ENCODE results near the gene ATXN7.

- RRBS = no CpG with 5 or more reads among the region's 9 CpGs
Observed at GRCh38 chr3:58668274-58668735, 1.7 kb upstream of the FAM3D start.

- RRBS = no CpG with 5 or more reads among the region's 3 CpGs
Observed at GRCh38 chr3:58785106-58785422, 118.5 kb upstream of the FAM3D start.

GRCh38 chr3:59017160-59017761 is 32.6 kb downstream of the CFAP20DC start:
- RRBS = no CpG with 5 or more reads among the region's 5 CpGs

GRCh38 chr3:59385227-59385442 is 335.3 kb upstream of the CFAP20DC start:
- RRBS = no CpG with 5 or more reads among the region's 9 CpGs

- RRBS = no CpG with 5 or more reads among the region's 4 CpGs
Observed at GRCh38 chr3:59551598-59552165, 501.9 kb upstream of the CFAP20DC start.

DNA sequence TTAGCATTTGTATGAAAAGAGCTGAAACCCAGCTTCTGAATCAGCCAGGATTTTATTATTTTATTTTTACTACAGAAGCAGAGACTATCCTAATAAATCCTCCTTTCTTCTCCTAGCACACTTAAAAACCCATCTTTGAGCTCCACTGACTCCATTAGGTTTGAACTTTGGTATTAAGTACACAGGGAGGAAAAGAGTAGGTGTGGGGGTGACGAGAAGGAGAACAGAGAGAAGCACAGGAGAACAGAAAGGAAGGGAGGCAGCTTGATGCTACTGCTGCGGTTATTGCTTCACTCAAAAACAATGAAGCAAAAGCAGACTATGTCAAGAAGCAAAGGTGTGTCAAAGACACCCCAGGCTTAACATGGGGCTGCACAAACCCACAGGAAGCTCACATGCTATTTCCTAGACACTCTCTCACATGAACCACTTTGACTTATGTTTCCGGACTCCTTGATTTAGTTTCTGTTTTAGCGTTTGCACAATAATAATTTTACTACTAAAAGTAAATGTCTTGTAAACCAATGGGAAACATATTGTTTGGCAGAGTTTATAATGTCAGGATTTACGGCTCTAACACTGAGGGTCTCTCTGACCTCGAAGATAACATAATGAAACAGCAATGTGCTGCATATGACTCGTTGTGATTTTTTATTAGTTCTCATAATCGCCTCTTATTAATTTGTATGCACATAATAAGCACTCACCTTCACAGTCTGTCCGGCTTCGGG is 961.0 kb upstream of the CFAP20DC start:
- RRBS = no CpG with 5 or more reads among the region's 10 CpGs

GRCh38 chr3:60575687-60576935 is 675.1 kb downstream of the FHIT start:
- RRBS = no CpG with 5 or more reads among the region's 16 CpGs

GRCh38 chr3:61701564-61701994 is 140.2 kb downstream of the PTPRG start:
- RRBS = no CpG with 5 or more reads among the region's 4 CpGs

- RRBS = no CpG with 5 or more reads among the region's 6 CpGs
Observed at GRCh38 chr3:61715202-61715966, 154.0 kb downstream of the PTPRG start.

DNA sequence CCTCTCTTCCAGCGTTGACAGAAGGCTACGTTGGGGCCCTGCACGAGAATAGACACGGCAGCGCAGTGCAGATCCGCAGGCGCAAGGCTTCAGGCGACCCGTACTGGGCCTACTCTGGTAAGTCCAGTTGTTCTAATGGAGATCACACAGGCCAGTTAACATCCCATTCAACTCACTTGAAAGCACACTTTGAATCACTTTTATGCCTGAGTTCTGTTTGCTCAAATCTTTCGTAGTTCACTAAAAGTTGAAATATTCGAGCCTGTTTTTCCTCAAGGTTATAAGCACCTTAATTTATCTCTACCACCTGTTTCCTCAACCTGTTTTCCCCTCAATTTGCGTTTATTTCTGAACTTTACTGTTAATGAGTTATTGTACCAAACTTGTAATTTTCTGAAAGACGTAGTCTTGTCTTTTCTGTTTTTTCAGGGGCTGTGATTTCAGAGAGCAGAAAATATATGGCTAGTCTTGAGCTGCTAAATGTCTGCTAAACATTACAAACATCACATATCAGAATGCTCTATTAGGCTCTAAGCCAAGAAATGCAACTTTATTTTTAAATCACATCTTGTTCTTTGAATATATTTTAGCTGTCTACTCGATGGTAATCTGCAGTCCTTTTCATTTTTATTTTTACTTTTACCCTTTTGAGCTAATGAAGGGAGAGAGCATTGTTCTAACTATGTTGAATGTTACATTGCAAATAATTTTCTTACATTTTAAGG is 187.7 kb downstream of the PTPRG start:
- RRBS = no CpG with 5 or more reads among the region's 14 CpGs

DNA sequence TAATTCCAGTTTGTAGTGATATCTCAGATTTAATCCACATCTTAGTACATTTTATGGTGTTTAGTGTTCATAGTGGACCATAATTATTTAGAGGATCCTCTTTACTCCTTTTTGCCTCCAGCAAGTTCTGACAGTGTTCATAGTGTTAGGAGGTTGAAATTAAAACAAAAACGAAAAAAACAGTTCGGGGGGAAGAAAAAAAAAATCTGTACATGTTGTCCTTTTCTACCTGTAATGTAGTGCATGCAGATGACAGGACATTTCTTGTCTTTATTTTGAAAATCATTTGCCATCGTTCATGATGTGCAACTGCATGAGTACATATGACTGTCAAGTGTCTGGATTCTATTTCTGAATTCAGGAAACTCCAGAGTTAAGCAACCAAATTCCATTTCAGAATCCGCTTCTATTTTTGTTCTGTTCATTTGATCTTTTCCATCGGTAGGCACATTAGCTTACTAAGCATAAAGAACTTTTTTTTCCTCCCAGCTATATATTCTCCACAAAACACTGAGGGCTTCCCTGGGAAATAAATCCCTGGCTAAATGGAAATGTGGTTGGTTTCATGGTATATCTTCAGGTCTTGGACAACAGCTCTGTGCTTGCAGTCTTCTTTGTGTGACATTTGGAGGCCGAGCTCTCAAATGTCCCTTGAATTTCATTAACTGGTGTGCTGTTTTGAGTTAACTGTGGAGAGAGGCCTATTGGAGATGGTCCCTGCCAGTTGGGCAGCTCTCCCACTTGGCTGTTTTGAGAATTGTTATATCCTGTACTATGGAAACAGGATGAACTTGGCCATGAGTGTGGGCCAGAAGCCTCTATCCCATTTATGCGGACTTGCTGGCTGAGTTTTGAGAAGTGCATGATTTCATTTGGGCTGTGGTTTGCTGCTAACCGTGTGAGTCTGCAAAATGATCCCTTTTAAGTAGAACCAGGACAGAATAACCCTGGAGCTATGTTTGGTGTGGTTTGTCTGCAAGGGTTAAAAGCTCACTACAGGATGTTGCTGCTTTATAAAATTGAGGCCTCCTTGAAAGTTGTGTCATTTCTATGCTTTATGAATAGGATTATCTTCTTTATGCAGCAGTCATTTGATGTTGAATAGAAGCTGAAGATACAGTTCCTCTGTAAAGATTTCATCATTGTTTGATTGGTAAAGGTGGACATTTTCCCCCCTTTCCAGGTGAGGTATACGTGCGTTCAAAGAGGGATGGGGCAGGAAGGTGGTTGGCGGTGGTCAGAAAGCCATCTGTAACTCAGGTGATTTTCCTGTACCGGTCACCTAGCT is 365.8 kb downstream of the PTPRG start:
- RRBS = no CpG with 5 or more reads among the region's 12 CpGs

DNA sequence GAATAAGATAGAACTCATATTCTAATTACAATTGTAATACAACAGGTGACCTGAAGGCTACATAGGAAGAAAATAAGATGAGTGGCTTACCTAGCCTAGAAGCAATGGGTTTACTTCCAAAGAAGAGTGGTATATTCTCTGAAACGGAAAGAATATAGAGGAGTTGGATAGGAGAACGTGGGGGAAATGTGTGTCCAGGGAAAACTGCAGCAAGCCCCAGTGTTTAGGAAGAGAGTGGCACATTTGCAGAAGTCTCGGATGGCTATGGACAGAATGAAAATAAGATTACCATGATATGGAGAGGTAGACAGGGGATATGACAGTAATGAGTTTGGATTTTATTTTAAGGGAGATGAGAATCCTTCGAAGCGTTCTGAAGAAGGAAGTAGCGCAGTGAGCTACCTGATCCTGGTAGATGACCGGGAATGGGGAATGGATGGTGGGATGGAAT is 287.6 kb upstream of the C3orf14 start:
- RRBS = no CpG with 5 or more reads among the region's 7 CpGs

- RRBS = no CpG with 5 or more reads among the region's 4 CpGs
Observed at GRCh38 chr3:62134293-62134748, 184.5 kb upstream of the C3orf14 start.

DNA sequence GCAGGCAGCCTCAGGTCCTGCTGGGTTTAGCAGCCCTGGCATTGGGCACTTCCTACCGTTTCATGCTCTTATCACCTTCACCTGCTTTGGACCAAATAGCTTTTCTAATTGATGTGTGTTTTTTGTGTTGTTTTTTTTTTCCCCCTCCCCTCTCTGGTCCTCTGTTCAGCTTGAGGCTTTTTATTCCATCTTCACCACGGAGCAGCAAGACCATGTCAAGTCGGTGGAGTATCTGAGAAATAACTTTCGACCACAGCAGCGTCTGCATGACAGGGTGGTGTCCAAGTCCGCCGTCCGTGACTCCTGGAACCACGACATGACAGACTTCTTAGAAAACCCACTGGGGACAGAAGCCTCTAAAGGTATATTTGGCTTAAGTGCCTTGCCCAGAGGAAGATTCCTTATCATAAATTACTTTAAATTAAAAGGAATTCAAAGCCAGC is 151.0 kb upstream of the C3orf14 start:
- RRBS = no CpG with 5 or more reads among the region's 9 CpGs

- RRBS = no CpG with 5 or more reads among the region's 45 CpGs
Observed at GRCh38 chr3:62202964-62204174, 115.5 kb upstream of the C3orf14 start.

DNA sequence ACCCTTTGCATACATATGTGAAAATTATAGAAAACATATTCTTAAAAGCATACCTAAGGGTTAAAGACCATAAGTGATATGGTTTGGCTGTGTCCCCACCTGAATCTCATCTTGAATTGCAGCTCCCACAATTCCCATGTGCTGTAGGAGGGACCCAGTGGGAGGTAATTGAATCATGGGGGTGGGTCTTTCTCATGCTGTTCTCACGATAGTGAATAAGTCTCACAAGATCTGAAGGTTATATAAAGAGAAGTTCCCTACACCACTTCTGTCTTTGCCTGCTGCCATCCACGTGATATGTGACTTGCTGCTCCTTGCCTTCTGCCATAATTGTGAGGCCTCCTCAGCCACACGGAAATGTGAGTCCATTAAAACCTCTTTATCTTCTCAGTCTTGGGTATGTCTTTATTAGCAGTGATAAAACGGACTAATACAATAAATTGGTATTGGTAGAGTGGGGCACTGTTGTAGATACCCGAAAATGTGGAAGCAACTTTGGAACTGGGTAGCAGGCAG is 75.0 kb upstream of the CADPS start:
- RRBS = no CpG with 5 or more reads among the region's 5 CpGs

DNA sequence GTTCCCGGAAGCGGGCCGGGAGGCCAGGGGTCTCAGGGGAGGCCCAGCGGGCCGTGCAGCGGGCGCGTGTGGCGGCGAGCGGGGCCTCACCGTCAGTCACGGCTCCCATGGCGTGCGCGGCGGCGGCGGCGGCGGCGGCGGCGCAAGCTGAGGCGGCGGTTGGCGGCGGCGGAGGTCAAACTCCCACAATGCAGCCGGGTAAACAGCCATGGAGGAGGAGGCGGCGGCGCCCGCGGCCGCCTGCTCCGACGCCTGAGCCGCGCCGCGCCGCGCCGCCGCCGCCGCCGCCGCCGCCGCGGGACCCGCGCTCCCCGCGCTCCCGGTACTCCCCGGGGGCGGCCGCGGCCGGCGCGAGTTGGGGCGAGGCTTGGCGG is at the start of gene ATXN7:
TSS of gene ATXN7 (plus strand) at position 186 of the 374 bp plus-strand sequence.
- RRBS = no CpG with 5 or more reads among the region's 67 CpGs

DNA sequence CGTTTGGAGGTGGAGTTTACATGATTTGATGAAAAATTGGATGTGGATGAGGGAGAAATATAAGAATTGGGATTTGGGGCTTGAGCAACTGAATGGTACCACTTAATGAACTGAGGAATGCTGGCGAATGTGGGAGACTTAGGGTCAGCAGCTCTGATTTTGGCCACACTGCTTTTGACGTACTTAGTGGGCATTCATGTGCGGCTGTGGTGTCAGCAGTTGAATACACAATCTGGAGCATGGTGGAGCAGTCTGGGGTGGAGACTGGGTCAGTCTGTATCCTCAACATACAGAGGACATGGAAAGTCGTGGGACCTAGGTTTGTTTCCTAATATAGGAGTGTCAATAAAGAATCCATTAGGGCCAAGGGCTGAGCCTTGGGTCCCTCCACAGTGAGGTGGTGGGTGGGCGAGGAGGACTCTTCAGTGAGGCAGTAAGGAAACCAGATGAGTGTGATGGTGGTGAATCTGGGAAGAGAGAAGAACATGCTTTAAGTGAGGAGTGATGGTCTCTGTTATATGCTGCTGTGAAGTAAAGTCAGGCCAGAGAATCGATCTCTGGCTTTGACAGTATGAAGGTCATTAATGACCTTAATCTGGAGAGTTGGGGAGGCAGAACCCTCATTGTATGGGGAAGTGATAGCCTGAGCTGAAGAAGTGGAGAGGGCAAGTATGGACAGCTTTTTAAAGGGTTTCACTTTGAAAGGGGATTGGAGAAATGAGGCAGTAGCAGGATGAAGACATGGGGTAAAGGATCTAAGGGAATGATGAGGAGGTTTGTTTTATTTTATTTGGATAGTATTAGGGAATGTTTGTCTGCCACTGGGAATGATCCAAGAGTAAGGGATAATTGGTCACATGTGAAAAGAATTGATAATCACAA is 60.7 kb downstream of the ATXN7 start:
- RRBS = no CpG with 5 or more reads among the region's 7 CpGs

DNA sequence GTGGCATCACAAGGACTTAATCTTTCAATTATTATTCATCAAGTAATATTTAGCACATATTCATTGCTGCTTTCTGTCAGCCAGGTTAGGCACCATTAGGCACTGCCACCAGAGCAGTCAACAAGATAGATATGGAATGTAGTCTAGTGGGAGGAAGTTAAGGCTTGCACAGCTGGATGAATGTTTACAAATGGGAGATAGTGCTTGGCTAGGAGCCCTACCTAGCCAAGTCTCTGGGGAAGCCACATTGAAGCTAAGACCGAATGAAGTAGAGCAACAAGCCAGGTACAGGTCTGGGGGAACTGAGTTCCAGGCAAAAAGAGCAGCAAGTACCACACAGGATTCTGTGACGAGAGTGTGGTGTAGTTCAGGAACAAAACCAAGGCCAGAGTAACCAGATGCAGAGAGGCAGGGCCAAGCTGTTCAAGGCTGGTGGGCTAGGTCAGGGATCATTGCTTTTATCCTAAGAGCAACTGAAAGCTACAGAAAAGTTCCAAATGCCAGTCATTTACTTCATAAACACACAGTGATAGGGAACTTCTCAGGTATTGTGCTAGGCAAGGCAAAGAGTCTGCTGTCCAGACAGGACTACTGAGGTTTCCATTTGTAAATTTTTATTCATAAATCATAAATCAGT is 77.6 kb downstream of the PSMD6 start:
- RRBS = no CpG with 5 or more reads among the region's 2 CpGs